Peritoneum (tissue), 1 donor: ENCODE data around the genes PGRMC1 and RNF113A.

GRCh38 chrX:117395374-117395578, 721.3 kb downstream of the KLHL13 start:
- PRO-cap, result no peak

DNA sequence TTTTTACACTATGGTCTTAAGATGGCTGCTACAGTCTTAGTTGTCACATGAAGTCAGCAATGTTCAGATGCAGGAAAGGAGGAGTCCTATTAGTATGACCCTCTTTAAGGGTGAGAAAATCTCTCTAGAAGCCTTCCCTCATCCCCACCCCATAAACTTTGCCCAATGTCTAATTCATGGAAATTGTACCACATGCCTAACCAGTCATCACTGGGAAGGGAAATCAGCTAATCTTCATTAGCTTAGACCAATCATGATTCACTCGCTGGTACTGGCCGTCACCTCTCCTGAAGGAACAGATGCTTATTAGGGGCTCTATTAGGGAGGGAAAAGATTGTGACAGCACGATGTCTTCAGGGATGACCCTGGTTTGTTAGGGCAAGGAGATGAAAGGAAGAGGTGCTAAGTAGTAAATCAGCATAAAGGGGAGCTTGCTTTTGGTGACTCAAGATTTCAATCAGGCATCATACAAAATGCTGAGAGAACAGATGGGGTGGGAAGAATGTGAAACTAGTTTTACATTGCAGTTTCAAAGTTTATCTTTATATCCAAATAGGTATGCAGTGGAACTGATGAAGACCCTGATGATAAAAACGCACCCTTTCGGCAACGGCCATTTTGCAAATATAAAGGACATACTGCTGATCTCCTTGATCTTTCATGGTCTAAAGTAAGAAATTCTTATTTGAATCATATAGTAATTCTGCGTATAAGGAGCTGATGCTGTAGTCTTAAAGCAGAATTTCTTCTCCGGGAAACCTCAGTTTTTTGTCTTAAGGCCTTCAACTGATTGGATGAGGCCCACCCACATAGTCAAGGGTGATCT, 63.2 kb upstream of the DOCK11 start:
- PRO-cap, result no peak

DNA sequence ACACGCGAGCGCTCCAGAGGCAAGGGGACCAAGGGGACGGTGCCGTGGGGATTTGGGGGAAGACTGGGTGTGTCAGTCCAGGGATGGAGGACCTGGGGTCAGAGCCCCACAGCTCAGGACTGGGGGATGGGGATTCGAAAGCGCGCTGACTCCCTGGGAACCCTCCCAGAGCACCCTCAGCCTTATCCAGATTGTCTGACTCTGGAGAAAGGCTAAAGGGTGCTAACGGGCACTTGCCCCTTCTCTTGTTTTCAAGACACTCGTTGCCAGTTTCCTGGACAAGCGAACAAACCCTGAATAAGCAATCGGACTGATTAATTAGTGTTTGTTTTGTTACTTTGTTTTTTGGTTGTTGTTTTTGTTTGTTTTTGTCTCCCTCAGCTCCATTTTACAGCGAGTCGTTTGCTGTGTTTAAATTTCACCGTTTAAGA, 1.2 kb downstream of the DOCK11 start:
- PRO-cap, result no peak

- PRO-cap, result no peak
Measured at GRCh38 chrX:118974799-118975809, 686 bp downstream of the LONRF3 start.

- PRO-cap, result unidirectional peak, minus-strand start at chrX:118976087
Measured at GRCh38 chrX:118975810-118976599, 1.6 kb downstream of the LONRF3 start.

DNA sequence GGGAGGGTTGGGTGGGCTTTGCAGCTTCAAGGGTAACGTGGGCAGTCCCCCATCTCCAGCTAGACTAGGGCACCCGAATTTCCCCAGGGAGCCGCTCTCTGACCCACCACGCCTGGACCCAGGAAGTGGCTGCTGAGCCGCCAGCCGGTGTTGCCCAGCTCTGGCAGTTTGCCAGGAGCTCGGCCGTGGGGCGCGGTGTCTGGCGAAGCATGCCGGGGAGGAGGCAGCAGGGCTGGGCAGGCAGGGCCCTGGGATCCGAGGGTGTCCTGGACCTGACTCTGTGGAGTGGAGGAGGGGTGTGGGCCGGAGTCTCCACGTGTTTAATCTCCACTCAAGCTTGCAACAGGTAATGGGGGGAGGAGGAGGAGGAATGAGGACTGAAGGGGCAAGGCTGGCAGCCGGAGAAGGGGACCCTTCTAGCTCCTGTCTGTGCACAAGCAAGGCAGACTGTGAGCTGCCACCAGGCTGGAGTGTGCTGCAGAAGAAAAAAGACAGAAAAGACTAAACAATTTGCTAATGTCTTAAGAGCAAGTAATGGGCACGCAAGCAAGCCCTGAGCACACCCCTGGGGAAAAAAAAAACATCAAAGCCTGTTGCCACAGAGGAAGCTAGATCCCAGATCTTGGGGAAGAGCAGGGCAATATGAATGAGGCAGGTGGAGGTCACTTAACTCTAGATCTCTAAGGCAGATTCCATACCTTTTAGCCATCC, 2.3 kb downstream of the LONRF3 start:
- PRO-cap, result no peak

- PRO-cap, result no peak
Measured at GRCh38 chrX:118978269-118978837, 3.9 kb downstream of the LONRF3 start.

DNA sequence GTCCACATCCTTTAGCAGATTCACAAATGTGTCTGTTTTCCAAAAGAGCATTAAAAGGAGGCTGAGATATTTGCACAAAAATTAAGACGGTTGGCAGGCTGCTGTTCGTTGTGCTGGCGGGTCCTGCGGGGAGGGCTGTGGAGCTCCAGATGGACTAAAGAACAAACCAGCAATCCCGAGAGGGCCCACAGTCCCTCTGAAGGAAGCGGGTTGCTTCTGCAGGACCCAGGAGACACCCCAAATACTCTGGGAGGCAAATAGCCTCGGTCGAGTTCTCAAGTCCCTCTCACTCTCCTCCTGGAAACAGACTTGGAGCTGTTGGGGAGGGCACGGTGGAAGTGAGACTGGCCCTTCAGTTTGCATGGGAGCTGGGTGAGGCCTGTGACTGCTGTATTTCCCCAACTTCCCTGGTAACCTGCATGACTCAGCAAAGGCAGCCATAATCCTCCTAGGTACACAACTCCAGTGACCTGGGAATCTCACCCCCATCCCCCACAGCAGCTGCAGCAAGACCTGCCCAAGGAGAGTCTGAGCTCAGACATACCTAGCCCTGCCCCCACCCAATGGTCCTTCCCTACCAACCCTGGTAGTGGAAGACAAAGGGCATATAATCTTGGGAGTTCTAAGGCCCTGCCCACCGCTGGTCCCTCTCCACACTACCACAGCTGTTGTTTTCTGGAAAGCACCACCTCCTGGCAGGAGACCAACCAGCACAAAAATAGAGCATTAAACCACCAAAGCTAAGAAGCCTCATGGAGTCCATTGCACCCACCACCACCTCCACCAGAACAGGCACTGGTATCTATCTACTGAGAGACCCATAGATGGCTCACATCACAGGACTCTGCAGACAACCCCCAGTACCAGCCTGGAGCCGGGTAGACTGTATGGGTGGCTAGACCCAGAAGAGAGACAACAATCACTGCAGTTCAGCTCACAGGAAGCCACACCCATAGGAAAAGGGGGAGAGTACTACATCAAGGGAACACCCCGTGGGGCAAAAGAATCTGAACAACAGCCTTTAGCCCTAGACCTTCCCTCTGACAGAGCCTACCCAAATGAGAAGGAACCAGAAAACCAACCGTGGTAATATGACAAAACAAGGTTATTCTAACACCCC, 17.9 kb downstream of the LONRF3 start:
- PRO-cap, result no peak

- PRO-cap, result bidirectional peak, plus-strand start at chrX:119236285, minus-strand start at chrX:119236293
Measured at GRCh38 chrX:119235835-119237052, at the start of gene PGRMC1. PGRMC1 (plus strand) TSS chrX:119236285.

GRCh38 chrX:119468949-119469675, 868 bp downstream of the SLC25A5 start:
- PRO-cap, result bidirectional peak, plus-strand start at chrX:119469232, minus-strand start at chrX:119469066

- PRO-cap, result no peak
Measured at GRCh38 chrX:119481670-119482135, 13.5 kb downstream of the SLC25A5 start.

DNA sequence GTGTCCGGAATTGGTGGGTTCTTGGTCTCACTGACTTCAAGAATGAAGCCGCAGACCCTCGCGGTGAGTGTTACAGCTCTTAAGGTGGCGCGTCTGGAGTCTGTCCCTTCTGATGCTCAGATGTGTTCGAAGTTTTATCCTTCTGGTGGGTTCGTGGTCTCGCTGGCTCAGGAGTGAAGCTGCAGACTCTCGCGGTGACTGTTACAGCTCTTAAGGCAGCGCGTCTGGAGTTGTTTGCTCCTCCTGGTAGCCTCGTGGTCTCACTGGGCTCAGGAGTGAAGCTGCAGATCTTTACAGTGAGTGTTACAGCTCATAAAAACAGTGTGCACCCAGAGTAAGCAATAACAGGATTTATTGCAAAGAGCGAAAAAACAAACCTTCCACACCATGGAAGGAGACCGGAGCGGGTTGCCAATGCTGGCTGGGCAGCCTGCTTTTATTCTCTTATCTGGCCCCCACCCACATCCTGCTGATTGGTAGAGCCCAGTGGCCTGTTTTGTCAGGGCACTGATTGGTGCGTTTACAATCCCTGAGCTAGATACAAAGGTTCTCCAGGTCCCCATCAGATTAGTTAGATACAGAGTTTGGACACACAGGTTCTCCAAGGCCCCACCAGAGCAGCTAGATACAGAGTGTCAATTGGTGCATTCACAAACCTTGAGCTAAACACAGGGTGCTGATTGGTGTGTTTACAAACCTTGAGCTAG, 18.6 kb downstream of the SLC25A5 start:
- PRO-cap, result no peak

DNA sequence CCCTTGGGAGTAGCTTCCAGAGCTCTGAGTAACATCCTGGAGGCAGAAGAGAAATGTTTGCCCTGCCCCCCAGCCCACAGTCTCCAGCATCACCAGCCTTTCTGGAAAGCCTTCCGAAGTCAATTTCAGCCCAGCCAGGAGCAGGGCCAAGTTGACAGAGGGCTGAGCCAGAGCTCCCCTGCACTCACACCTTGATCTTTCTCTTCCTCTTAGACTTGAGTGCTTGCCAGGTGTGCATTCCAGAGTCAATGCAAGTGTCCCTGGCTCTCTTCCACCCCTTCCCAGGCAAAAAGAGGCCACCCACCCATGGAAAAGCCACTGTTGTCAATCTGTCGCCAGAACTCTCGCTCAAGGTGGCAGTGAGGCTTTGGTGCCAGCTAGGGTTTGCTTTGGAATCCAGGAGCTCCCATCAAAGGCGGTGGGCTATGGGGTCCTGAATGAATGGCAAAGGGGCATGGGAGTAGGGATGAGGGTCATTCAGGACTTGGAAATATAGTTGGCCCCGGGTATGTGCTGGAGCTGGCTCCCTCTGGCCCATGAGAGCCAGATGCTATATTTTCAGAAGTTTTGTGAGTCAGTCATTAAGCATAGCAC, 35.4 kb downstream of the SLC25A5 start:
- PRO-cap, result no peak

GRCh38 chrX:119647898-119648615, 44.9 kb downstream of the SEPTIN6 start:
- PRO-cap, result no peak

DNA sequence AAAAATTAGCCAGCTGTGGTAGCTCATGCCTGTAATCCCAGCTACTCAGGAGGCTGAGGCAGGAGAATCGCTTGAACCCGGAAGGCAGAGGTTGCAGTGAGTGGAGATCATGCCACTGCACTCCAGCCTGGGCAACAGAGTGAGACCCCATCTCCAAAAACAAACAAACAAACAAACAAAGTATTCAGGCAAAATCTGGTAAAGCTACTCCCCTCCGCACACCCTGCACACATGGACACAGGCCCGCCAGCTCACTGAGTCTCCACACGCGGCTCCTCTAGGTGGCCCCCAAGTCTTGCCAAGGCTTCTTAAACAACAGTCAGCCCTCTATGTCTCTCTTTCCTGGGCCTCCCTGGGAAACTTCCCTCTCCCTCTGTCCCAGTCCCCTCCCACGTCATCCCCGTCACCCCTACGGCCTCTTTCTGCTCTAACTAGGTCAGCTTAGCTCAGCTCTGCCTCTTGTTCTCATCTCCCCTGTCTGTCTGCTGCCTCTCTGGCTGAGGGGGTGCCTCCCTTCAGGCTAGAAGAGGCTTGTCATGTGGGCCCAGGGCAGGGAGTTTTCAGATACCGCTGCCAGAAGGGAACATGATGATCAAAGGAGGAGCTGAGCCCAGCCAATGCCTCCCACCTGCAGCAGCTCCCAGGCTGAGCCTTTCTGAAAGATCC, 38.9 kb downstream of the SEPTIN6 start:
- PRO-cap, result no peak

DNA sequence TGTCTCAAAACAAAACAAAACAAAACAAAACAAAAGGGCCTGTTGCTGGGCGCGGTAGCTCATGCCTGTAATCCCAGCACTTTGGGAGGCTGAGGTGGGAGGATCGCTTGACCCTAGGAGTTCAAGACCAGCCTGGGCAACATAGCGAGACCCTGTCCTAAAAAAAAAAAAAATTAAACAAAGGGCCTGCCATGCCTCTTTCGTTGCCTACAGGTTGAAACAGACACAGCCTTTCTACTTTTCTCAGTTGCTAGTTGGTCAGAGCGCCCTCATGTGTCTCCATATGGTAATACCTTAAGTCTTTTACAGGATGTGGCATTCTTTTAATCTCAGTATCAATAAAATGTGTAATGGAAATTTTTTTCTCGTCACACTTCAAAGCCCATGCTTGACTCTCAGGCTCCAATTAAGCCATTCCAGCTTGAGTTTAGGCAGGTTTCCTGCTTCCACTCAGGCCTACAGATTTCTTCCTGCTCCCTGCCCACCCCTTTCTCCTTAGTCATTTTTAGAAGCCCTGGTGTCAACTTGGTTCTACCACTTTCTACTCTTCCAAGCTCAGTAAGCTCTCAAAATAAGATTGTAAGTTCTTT, 4.7 kb upstream of the SOWAHD start:
- PRO-cap, result no peak

GRCh38 chrX:119759100-119759264, 594 bp downstream of the SOWAHD start:
- PRO-cap, result no peak

DNA sequence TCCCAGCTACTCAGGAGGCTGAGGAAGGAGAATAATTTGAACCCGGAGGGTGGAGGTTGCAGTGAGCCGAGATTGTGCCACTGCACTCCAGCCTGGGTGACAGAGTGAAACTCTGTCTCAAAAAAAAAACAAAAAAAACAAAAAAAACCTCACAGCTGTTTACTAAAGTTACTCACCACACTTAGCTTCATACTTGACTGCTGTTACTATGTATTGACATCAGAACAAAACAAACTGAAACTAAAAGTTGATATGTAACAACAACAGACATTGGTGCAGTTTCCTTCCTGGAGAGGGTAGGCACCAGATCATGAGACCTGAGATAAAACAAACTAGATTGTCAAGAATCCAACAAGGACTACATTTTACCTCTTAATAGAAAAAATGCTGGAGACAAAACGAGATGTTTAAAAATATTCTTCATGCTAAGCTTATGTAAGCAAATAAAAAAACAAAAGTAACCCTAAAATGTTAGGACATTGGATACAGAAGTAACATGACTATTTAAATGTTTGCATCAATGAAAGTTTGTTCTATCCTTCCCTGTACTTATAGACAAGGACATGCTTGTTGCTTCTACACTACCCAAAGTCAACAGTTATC, 30.4 kb upstream of the RPL39 start:
- PRO-cap, result no peak

- PRO-cap, result no peak
Measured at GRCh38 chrX:119870850-119871970, at the start of gene RNF113A. RNF113A (minus strand) TSS chrX:119871733.

- PRO-cap, result no peak
Measured at GRCh38 chrX:120212670-120213507, 37.7 kb upstream of the ZBTB33 start.